Bile duct (tissue), 1 donor: ENCODE results near the genes OR5V1, UBD, TRIM40 and TRIM15.

GRCh38 chr6:28988409-28989335, 16.4 kb downstream of the ZNF311 start:
- PRO-cap: unidirectional peak, plus-strand start at chr6:28988999

GRCh38 chr6:29011220-29011985, 6.3 kb upstream of the ZNF311 start:
- PRO-cap: no peak

DNA sequence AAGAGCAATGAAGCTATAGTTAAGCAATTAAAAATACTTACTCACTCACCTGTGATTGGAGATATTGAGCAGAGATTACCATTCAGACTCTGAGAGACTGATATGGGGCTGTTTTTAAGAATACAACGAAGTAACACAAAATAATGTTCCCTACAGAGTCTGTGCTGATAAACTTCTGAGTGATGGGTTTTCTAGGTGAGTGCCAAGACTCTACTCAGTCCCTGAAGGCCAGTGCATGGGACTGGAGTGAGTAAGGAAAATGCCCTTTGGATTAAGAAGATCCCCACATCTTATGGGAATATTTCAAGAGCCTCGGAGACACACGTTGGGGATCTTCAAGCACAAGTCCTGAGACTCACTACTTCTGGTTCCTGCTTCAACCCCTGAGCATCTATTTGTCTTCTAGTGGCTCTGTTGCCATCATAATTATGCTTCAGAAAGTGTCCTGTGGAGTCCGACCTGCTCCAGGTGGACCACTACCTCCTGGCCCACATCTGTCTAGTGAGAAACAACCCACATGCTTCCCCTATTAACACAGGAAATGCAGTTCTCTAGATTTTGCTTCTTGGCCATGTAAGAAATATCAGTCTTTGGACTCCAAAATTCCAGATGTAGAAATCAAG, at the start of gene OR5V1:
TSS of gene OR5V1 (minus strand) at position 283 of the 623 bp plus-strand sequence.
- PRO-cap: no peak

DNA sequence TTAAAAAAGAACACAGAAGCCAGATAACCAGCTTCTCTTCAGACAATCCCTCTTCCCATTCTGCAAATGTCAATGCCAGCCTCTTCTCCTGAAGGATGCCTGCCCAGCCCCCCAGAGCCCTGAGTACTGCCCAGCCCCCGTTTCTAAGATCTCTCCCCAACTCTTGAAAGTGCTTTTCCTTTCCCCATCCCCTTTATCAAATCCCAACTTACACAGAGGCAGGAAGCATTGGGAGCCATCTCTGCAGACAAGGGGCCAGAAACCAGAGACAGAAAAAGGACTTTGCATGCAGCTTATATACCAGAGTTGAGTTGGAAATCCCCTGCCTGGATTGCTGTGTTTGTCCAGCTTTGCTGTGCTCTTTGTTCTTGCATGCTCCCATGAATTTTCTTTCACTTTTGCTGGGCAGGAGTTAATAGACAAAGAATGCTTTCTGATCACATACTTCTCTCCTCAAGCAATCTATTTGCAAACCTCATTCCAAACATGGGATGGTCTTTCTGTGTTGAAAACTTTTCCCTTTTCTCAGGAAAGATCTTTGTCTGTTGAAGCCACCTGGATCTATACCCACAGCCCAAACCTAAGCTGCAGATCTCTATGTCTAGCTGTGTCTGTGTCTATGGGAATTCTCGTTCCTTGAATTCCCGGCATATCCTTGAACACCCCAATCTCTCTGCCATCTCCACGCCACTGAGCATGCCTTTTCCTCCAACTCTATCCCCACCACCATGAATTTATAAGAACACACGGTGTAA, at the start of gene UBD:
TSS of gene UBD (minus strand) at position 270 of the 755 bp plus-strand sequence.
- PRO-cap: unidirectional peak, minus-strand start at position 270 of the sequence

DNA sequence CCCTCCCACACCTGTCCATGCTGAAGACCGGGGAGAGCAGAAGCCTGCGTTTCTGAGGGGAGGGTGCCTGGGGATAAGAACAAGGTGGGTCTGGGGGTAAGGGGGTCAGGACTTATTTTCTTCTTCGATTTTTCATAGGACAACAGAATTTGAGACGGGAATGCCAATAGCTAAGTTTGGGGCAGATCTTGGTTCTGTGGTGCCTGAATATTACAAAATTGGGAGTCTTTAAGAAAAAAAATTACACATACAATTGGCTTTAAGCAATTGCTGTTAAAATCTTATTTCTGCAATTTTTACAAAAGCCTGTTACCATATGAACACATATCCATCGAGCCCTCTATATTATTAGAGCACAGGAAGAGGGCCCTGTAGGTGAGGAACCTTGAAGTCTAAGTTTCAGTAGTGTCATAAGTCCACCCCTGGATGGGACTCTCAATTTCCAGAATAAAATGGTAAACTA, 3.8 kb downstream of the GABBR1 start:
- PRO-cap: no peak

DNA sequence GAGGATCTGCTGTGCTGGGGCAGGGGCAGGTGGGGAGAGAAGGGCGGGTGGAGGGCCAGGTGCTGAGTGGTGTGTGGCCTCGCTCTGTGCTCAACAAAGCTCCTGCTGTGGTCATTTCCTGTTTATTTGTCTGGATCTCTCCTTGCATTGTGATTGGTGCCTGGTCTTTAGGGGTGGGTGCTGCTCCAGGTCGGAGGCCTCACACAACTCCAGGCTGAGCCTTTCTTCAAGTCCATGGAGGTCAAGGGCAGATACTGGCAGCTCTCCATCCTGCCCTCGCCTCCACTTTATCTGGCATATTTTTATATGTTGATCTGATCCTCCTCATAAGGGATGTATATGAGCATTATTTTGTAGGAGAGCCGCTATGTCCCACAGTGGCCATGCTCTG, 36.2 kb downstream of the HLA-F start:
- PRO-cap: no peak

DNA sequence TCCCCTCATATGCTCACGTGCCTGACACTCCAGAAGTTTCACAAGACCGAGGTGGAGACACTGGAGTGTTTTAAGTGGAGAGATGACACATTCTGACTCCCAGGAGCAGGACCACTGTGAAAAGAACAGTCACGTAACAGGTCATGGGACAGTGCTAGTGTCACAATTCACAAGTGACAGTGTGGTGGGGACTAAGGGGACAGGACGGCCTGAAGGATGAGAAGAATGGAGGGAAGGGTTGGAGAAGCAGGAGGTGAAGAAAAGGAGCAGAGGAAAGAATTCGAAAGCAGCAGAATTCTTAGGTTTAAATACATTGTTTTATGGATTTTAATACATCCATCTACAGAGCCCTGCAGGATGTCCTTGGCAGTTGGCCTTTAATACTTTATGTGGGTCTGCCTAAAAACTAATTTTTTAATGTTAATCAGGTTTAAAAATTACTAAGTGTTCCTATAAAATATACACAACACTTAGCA, 56.0 kb upstream of the HLA-A start:
- PRO-cap: no peak

GRCh38 chr6:29942649-29943640, 613 bp downstream of the HLA-A start:
- PRO-cap: bidirectional peak, plus-strand start at chr6:29942867, minus-strand start at chr6:29942889; bidirectional peak, plus-strand start at chr6:29943276, minus-strand start at chr6:29943172

DNA sequence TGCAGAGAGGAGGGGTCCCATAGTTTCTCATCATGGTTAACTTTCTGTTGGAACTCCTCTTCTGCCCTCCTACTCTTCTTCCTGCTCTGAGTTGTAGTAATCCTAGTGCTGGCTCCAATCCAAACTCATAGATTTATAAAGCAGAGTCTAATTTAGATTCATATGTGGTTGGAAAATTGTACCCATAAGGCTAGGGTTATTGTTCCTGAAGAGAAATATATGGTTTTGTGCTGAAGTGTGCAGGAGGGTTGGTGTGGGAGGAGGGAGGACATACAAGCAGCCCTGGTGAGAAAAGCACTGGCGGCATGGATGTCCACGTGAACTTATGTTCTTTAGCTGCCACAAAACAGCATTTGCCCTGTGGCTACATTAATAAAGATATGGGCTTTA, 3.9 kb downstream of the HLA-A start:
- PRO-cap: no peak

GRCh38 chr6:30006189-30007075, 54.6 kb upstream of the POLR1H start:
- PRO-cap: bidirectional peak, plus-strand start at chr6:30006576, minus-strand start at chr6:30006480; bidirectional peak, plus-strand start at chr6:30007013, minus-strand start at chr6:30007025

DNA sequence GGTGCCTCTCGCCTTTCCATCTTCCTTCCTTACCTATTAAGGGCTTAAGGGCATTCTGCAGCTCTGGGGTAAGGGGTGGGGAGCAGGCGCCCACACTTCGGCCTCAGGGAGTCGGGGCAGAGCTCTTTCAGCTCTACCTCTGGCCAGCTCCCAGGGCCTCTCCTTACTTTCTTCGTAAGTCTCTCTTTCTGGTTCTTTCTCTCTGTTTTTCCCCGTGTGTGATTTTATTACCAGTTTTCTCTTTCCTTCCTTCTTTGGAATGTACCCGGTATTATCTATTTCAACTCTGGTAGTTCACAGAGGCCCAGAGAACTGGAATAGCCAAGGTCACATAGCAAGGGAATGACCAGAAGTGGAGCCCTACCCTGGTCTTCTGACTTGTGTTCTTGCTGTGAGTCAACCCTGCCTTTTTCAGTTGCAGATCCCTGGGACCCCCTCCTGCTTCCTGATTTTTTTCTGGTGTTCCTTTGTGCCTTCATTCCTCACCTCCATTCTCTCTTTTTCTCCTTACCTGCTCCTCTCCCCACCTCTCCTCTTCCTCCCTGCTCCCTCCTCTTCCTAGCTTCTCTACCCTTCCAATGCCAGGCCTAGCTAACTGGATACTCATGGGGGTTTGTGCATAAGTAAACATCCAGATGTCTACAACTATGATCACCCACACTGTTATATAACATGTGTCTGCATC, 789 bp upstream of the RNF39 start:
- PRO-cap: no peak

- PRO-cap: no peak
These were observed 11.3 kb downstream of the TRIM31 start for GRCh38 chr6:30101665-30101948.

- PRO-cap: no peak
These were observed 9.5 kb upstream of the TRIM31 start for GRCh38 chr6:30122420-30122753.

DNA sequence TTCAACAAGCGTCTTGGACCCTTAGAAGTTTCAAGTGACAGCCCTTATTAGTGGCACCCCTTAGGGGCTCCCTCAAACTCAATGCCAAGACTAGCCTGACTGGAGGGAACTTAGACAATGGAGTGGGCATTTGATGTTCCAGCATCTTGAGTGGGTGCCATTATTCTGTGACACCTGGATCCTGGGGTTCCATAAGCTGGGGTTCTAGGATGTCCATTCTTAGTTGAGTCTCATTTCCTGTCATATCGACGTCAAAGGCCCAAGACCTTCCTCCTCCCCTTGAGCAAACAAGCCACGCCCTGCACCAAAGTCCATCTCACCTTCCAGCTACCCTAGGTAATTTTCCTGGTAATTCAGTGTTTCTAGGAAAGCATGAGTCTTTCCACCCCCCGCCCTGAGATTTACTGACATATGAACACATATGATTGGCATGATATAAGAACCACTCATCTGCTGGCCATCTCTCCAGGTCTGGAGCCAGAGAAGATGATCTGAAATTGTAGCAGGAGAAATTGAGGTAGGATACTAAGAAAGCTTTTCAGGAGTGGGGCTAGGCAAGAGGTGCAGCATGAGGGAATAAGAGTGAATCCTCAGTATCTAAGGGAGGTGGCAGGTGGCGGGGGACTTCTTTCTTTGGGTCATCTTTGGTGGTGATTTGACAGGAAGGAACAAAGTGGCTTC, at the start of gene TRIM40:
TSS of gene TRIM40 (plus strand) at position 468 of the 681 bp plus-strand sequence.
- PRO-cap: no peak

GRCh38 chr6:30162969-30164105, at the start of gene TRIM15:
Gene TRIM15 (plus strand): TSS chr6:30163546.
- PRO-cap: bidirectional peak, plus-strand start at chr6:30163205, minus-strand start at chr6:30163134

DNA sequence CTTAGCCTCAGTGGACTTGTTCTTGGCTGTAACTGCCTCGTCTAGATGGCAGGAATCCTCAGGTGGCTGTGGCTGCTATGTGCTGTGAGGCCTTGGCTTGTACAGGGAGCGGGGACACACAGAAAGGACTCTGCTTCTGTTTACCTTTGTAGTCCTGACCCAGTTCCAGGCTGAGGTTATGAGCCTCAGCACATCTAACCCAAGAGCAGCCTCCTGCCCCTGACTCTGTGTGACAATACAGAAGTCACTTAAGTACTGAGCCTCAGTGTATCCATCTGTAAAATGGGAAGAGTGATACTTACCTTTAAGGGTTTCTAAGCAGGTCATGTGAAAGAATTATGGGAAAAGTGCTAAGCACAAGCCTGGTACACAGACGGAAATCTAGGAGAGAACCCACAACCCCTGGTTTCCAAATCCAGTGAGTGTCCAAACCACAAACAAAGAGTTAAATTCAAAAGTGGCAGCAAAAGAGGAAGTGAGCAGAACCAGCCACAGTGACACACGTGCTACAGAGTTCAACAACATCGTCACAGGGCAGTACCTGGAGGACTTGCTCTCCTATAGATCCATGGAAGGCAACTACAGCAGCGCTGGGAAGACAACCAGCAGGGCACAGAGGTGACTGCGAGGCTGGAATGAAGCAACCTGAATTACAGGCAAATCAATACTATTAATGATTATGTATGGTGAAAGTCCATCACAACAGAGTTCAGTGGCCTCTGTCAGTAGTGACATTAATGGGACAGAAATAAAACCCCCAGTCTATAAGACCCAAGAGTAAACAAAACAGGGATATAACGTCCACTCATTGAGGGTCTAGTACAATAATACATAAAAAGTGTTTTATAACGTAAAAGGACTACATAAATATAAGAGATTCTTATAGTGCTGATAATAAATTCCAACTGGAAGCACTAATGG, 12.5 kb downstream of the TRIM26 start:
- PRO-cap: no peak

DNA sequence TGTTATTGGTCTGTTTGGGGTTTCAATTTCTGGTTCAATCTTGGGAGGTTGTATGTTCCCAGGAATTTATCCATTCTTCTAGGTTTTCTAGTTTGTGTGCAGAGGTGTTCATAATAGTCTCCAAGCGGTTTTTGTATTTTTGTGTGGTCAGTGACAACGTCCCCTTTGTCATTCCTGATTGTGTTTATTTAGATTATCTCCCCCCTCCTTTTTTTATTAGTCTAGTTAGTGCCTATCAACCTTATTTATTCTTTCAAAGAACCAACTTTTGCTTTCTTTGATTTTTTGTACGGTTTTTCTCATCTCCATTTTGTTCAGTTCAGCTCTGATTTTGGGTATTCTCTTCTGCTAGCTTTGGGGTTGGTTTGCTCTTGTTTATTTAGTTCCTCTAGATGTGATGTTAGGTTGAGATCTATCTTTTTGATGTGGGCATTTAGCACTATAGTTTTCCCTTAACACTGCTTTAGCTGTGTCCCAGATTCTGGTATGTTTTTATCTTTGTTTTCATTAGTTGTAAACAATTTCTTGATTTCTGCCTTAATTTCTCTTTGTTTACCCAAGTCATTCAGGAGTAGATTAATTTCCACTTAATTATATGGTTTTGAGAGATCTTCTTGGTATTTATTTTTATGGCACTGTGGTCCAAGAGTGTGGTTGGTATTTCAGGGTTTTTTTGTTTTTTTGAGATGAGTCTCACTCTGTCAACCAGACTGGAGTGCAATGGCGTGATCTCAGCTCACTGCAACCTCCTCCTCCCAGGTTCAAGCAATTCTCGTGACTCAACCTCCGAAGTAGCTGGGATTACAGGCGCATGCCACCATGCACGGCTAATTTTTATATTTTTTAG, 26.2 kb upstream of the TRIM39 start:
- PRO-cap: no peak

DNA sequence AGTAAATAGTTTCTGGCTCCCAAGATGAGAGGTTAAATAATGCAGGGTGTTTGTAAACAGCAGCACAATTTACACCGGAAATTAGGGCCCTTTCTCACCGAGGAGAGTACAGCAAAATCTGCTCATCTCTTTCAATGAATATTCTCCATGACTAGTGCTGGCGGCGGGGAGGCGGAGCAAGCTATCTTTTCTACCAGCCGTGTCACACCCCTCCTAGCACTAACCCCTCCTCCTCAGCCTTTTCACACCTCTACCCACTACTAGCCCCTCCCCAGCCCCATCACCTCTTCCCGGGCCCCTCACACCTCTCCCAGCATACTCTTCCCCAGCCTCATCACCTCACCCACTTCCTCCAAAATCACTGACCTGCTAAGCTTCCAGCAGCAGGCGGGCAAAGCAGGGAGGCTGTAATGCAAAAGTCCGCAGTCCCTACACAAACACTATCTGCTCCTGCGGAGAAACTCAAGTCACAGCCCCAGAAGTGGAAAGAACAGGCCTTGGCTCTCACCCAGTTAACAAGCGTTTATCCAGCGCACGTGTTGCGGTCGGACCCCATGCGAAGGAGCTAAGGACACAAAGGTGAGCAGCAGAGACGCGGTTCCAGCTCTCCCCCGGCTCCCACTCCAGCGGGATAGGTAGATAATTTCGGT, 959 bp upstream of the TRIM39 start:
- PRO-cap: no peak

DNA sequence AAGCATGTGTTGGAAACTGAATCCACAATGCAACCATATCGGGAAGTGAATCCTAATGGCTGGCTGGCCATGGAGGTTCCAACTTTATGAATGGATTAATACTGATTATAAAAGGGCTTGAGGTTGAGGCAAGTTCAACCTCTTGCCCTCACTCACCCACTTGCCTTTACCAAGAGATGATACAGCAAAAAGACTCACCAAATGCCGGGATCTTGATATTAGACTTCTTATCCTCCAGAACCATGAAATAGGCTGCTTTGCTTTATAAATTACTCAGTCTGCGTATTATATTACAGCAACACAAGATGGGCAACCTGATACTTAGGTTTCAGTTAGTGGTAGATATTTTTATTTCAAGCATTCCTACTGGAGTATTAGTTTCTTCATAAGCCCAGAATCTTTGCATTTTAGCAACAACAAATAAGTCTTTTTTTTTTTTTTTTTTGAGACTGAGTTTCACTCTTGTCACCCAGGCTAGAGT, 5.3 kb downstream of the HLA-E start:
- PRO-cap: unidirectional peak, plus-strand start at position 177 of the sequence

- PRO-cap: no peak
These were observed 28.4 kb downstream of the GNL1 start for GRCh38 chr6:30527653-30528488.